Bronchus (tissue), 1 donor: ENCODE measurements around the genes RETREG3 and CNTNAP1.

- PRO-cap = no peak
Observed at GRCh38 chr17:42340945-42341288, 47.3 kb downstream of the STAT3 start.

- PRO-cap = no peak
Observed at GRCh38 chr17:42421029-42421681, 1.9 kb downstream of the CAVIN1 start.

DNA sequence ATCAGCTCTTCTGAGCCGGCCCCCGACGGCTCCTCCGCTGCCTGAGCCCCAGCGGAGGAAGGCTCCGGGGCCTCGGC, 251 bp downstream of the CAVIN1 start:
- PRO-cap = no peak

- PRO-cap = no peak
Observed at GRCh38 chr17:42469834-42470335, 11.2 kb downstream of the ATP6V0A1 start.

DNA sequence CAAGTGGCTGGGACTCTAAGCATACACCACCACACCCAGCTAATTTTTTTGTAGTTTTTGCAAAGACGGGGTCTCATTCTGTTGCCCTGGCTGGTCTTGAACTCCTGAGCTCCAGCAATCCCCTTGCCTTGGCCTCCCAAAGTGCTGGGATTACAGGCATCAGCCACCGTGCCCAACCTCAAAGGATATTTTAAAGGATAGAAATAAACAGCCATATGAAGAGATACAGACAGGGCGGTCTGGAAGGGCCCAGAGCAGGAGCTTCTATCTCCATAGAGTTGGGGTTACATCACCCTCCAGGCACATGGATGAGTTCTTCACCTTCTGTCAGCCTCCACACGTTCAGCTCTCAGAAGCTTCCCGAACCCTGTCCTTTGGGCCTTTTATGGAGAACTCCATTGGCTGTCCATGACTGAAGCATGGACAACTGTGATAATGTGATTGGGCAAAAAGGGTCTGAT, 7.0 kb upstream of the HSD17B1 start:
- PRO-cap = no peak

DNA sequence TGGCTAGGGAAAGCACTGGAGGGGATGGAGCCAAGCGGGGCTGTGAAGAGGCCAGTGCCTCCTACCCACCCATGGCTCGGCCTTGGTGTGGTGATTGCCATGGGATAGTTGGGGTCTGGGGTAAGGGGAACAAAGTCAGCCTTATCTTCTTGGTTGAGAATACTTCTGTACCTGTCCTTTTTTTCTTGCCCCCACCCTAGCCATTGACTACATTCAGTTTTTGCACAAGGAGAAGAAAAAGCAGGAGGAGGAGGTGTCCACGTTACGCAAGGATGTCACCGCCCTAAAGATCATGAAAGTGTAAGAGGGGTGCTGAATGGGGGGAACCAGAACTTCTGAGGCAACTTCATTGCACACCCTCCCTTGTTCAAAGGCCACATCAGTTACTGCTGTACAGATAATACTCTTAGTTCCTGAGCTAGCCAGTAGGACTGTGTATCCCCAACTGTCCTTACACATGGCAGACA, 2.4 kb downstream of the MLX start:
- PRO-cap = no peak

GRCh38 chr17:42608230-42609490, at the start of gene RETREG3:
Gene RETREG3, minus strand, starts transcription at chr17:42609374.
- PRO-cap = unidirectional peak, plus-strand start at chr17:42608547; unidirectional peak, plus-strand start at chr17:42608979; bidirectional peak, plus-strand start at chr17:42609664, minus-strand start at chr17:42609374

DNA sequence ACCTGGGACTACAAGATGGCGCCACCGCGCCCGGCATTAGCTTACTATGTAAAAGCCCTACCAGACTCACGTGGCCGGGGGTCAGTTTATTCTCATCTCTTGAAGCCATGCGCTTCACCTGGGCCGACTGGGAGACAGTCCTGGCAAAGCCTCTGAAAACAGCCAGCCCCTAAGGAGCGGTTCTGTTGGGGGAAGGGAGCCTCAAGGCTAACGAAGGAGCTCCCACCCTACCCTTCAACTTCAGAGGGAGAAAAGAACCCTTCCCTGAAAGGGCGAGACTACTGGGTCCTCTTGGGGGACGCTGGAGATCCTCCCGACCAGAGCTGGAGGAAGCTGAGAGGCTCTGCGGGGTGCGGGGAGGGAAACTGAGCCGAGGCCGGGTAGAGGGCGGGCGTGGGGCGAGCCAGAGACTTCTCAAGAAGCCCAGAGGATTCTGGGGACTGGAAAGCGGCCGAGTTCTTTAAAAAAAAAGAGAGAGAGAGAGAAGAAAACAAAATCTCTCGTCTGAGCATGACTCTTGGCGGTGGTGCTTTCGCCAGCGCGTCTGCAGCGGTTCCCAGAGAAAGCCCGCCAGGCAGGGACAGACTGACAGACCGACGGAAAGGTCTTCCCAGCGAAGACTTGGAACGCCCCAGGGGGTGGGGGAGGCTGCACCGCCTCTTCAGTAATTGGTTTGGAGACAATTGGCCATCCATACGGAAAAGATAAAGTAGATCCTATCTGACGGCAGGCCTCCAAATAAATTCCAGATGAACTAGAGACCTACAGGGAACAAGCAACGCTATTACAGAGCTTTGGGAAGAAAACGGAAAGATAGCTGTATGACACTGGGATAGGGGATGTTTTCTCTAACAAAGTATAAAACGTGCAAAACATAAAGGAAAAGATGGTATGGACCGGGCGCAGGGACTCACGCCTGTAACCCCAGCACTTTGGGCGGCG, 5.5 kb upstream of the TUBG2 start:
- PRO-cap = bidirectional peak, plus-strand start at position 559 of the sequence, minus-strand start at position 416 of the sequence; unidirectional peak, minus-strand start at position 623 of the sequence

- PRO-cap = no peak
Observed at GRCh38 chr17:42682162-42683355, at the start of gene CNTNAP1. Gene CNTNAP1, plus strand, starts transcription at chr17:42682531.

- PRO-cap = no peak
Observed at GRCh38 chr17:42749642-42750016, 4.8 kb upstream of the EZH1 start.

DNA sequence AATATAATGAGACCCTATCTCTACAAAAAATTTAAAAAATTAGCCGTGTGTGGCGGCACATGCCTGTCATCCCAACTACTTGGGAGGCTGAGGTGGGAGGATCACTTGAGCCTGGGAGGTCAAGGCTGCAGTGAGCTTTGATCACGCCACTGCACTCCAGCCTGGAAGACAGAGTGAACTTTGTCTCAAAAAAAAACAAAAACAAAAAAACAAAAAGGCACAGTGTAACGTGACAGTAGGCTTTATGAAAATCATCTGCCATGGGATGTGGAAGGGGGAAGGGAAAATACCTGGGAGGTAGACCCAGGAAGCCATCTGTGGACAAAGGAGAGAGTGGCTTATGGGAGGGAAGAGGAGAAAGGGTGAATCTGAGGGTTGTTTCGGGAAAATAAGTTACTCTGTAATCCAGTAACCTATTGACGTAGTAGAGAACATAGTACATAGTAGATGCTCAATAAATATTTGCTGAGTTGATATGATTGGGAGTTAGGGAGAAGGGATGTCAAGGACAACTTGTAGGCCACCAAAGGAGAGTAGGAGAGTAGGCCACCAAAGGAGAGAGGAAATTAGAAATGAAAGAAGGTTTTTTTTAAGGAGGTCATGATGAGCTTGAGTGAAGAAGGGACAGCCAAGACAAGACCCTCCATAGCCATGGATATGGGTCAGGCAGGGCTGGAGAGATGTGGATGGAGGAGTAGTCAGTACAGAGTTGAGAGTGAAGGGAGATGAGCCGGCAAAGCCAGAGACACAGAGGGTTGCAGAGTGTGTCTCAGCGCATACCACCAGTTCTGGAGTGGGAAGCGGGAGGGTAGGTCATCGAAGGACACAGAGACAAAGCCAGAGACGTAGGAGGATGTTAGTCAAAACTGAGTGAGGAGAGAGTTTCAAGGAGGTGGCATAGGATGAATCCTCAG, 8.4 kb downstream of the COA3 start:
- PRO-cap = no peak

DNA sequence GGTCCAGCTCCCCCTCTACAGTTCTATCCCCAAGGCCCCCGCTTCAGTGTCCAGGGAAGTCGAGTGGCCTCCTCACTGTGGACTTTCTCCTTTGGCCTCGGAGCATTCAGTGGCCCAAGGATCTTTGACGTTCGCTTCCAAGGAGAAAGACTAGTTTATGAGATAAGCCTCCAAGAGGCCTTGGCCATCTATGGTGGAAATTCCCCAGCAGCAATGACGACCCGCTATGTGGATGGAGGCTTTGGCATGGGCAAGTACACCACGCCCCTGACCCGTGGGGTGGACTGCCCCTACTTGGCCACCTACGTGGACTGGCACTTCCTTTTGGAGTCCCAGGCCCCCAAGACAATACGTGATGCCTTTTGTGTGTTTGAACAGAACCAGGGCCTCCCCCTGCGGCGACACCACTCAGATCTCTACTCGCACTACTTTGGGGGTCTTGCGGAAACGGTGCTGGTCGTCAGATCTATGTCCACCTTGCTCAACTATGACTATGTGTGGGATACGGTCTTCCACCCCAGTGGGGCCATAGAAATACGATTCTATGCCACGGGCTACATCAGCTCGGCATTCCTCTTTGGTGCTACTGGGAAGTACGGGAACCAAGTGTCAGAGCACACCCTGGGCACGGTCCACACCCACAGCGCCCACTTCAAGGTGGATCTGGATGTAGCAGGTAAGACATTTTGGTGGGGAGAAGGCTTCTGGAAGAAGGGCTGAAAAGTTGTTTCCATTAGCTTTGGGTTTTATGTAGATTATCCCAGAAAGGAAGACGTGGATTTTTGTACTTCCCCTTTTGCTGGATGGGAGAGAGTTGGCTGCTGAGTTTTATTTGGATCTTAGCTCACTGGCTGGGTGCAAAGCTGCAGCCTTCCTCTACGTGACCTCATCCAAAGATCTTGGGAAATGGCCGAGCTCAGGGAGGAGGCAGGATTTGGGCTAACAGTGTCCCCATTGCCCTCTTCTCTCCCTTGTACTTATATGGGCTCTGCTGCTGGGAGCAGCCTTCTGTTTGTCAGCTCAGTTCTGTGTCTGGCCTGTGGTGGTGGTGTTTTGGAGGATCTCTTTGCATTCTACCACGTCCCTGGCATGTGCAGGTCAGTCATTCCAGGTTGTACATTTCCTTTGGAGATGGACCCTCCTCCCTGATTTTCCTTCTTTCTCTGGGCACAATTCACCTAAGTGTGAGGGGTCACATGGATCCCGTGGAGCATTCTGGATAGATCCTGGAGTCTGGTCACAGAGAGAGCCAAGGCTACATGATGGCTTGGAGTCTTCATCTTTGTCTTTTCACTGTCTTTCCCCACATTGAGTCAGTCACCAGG, 1.7 kb downstream of the AOC3 start:
- PRO-cap = no peak

GRCh38 chr17:42891562-42892103, 9.0 kb upstream of the G6PC1 start:
- PRO-cap = no peak

DNA sequence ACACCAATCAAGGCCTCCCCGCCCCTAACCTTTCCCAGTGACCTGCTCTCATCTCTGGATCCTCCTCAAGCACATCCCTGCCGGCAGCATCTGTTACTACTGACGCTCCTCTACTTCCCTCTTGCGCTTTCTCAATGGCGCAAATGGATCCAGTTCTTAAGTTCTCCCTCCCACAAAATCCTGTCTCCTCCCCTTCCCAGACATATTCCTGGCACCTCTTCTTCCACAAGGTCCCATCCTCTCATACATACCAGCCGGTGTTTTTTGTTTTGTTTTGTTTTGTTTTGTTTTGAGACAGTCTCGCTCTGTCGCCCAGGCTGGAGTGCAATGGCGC, 711 bp downstream of the BRCA1 start:
- PRO-cap = no peak

- PRO-cap = no peak
Observed at GRCh38 chr17:43166035-43167147, 4.6 kb upstream of the NBR1 start.

DNA sequence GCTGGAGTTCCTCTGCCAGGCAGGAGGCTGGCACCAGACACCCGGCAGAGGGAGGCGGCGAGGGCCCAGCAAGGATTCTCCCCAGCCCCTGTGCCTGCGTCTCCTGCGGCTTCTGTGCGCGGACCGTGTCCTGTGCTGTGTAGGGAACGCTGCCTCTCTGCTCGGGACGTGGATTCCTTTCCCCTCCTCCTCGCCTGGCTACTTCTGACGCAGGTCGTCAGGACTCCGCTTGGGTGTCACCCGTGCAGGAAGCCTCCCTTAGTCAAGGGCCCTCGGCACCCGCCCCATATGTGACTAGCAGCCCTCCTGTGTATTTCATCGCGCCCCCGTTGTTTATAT, 18.0 kb upstream of the CCDC200 start:
- PRO-cap = no peak

GRCh38 chr17:43290681-43290946, 62.2 kb upstream of the CCDC200 start:
- PRO-cap = no peak

DNA sequence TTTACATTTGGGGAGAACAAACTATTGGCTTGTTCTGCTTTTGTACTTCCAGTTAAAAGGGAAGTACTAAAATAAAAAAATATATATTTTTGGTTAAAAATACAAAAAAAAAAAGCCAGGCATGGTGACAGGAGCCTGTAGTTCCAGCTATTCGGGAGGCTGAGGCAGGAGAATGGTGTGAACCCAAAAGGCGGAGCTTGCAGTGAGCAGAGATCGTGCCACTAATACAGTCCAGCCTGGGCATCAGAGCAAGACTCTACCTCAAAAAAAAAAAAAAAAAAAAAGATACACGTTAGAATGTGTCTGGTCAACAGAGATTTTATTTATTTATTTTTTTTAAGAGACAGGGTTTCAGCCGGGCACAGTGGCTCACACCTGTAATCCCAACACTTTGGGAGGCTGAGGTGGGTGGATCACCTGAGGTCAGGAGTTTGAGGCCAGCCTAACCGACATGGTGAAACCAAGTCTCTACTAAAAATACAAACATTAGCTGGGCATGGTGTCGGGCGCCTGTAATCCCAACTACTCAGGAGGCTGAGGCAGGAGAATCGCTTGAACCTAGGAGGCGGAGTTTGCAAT, 20.3 kb upstream of the DHX8 start:
- PRO-cap = no peak

DNA sequence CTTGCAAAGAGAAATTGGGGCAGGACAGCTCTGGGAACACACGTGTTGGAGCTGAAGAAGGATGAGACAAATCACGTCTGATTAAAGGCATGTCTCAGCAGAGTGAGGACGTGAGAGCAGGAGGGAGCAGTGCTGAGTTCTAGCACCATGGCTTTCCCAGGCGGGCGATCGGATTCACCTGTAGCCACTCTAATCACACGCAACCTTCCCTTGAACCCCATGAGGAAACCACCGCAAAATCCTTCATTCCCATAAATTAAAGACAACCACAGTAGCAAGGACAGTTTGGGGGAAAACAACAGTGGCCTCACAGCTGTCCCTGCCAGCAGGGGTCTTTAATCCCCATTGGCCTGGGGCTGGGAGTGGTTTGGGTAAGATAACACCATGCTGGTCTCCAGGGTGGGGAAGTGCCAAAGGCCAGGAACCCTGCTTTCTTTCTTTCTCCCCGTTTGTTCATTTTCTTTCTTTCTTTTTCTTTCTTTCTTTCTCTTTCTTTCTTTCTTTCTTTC, 5.1 kb downstream of the MEOX1 start:
- PRO-cap = no peak

DNA sequence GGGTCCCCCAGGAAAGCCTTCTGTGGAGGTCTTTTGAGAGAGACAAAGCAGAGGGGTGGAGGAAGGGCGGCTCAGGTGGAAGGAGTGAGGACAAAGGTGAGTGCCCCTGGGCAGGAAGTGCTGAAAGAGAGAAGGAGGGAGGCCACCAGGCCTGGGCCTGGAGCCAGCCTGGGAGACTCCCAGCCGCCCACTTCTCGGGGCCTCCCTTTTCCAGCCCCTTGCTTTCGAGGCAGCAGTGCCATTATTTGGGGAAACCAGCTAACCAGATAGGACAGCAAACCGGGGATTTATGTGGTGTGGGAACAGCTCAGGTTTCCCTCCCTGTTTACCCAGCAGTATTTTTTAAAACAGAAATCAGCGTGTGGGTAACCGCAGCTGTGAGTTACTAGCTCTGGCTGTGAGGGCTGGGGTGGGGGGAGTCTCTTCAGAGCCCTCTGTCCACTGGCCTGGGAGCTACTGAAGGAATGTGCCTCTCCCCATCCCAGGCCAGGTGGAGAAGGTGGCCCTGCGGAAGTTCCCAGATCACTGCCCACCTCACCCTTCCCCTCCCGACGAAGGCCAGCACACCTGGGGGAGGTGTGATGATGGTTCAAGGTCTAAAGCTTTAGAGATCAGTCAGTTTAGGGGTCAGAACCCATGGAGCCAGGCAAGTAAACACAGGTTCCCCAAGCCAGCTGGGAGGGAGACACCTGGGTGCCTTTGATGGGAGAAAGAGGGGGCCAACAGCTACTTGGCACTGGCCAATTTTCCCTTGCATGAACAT, 8.4 kb upstream of the MEOX1 start:
- PRO-cap = no peak